SUDHL5 (cell line): Measurements from ENCODE around the gene C3orf49.

GRCh38 chr3:59360232-59360789 lies 310.5 kb upstream of the CFAP20DC start:
- PRO-cap = no peak

DNA sequence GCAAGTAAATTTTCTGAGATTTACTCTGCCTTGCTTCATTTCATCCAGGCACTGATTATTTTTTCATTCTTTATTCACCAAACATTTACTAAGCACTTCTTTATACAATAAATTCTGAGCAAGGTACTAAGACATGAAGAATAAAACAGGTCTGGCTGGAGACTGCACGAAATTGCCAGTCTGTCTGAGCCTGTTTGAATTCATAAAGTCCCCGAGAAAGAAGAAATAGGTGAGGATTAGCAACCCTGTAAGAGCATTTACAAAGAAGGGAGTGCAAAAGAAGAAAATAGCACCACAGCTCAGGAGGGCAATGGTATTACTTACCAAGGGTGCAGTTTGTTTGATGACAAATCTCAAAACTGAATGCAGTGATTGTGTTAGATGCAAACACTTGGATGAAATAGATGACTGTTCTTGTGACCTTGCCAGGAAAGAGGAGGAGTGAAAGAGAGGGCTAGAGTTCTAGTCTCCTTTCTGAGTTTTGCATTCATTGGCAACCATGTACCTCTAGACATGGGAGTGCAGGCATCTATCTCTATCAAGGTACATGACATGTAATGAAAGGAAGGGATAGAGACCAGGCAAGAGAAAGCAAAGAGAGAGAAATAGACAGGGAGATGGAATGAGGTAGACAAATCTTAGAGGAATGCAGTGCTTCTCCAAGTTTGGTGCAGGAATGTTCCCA lies 1030.8 kb upstream of the CFAP20DC start:
- PRO-cap = no peak

DNA sequence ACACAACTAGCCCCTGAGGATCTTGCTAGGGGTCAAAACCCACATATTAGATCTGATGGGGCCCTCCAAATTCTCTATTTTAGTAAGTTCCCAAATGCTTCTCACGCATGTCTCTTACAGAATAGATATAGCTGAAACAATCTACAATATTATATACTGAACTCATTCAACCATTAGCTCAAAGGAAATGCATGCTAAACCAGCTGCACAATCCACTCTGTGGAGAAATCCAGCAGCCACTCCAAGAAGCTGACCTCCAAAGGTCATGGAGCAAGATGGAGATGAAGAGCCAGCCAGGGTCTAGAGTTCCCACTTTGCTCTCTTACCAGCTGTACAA lies 1075.0 kb upstream of the CFAP20DC start:
- PRO-cap = no peak

GRCh38 chr3:60224060-60224578 lies 1027.1 kb downstream of the FHIT start:
- PRO-cap = no peak

DNA sequence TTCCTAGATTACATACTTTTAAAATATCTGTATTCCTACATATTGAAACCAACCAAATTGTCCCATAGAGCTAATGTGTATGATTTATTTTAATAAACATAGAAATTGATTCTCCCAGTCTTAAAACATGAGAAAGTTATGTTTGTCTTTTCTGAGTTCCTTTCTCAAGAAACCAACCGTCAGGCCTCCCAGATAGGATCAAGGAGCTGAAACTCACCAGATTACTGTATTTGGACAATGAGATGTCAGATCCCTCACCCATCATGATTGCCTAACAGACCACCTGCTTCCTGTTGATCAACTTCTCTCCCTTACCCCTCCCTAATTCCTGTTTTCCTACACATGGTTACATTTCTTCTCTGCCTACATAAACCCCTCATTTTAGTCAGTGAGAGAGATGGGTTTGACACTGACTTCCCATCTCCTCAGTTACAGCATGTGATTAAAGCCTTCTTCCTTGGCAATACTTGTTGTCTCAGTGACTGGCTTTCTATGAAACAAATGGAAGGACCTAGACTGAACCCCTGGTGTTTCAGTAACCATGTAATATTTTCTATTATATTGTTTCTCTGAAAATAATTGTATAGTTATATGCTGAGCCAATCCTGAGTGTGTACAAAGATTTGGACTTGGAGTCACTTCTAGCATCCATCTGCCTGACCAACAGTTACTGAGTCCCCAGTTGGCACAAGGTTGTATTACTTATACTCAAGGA lies 917.5 kb downstream of the FHIT start:
- PRO-cap = no peak

- PRO-cap = no peak
Measured at GRCh38 chr3:60469469-60469989, 781.7 kb downstream of the FHIT start.

GRCh38 chr3:60575687-60576935 lies 675.1 kb downstream of the FHIT start:
- PRO-cap = no peak

DNA sequence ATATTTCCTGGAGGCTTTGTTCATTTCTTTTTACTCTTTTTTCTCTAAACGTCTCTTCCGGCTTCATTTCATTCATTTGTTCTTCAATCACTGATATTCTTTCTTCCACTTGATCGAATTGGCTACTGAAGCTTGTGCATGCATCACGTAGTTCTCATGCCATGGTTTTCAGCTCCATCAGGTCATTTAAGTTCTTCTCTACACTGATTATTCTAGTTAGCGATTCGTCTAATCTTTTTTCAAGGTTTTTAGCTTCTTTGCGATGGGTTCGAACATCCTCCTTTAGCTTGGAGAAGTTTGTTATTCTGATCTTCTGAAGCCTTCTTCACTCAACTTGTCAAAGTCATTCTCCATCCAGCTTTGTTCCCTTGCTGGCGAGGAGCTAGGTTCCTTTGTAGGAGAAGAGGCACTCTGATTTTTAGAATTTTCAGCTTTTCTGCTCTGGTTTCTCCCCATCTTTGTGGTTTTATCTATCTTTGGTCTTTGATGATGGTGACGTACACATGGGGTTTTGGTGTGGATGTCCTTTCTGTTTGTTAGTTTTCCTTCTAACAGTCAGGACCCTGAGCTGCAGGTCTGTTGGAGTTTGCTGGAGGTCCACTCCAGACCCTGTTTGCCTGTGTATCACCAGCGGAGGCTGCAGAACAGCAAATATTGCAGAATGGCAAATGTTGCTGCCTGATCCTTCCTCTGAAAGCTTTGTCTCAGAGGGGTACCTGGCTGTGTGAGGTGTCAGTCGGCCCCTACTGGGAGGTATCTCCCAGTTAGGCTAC lies 286.0 kb downstream of the FHIT start:
- PRO-cap = no peak

- PRO-cap = no peak
Measured at GRCh38 chr3:61518609-61519137, 42.7 kb upstream of the PTPRG start.

- PRO-cap = no peak
Measured at GRCh38 chr3:61926727-61928014, 365.8 kb downstream of the PTPRG start.

DNA sequence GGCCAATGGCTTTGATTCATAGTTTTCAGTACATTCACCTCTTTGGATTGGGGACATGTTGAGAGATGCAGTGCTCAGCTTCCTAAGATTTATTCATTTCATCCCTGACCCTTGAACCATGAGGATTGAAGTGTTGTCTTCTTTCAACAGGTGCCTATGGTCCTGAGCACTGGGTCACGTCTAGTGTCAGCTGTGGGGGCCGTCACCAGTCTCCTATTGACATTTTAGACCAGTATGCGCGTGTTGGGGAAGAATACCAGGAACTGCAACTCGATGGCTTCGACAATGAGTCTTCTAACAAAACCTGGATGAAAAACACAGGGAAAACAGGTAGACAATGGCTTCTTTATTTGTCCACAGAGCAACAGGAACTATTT lies 329.4 kb upstream of the C3orf14 start:
- PRO-cap = no peak

DNA sequence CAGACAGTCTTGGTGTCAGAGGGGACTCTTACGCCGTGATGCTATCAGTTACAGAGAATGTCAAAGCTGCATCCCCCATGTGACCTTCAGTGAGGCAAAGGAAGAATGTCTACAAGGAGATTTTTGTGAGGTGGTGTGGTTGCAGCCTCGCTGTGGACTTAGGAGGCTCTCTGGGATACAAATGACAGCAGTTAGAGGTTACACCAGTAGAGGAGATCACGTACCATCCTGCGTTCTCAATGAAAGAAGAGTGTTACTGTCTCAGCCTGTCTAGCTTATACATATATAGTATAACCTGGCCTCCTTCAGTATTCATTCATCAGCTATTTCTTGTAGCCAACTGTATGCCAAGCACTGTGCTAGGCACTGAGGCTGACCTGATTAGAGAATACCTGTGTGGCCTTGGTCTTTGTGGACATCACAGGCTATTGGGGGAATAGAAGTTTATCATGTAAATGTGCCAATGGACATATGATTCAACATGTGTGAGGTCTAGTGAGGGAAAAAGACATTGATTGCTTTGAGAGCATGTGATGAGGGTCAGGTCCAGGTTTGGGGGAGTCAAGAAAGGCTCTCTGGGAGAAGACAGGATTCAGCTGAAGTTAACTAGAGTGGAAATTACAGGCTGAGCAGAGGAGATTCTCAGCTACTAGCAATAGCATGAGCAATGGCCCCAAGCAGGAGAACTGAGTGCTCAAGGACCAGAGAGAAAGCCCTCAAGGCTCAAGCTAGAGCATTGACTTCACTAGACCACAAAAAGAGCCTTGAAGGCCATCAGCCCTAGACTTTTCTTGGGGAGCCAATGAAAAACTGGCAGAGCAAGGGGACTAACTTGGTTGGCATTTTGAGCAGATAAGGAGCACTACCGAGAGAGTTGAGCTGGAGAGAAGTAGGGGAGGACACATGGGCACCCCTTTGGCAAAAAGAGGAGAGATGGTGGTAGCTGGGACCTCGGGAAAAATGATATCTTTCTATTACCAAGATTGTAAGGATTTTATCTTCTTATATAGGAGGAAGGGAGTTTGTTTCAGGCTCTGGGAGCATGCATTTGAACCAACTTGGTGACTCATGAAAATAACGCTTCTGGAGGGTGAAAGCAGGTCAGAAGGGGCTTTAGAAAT lies 223.3 kb upstream of the C3orf14 start:
- PRO-cap = no peak

- PRO-cap = no peak
Measured at GRCh38 chr3:62161294-62161869, 157.4 kb upstream of the C3orf14 start.

- PRO-cap = no peak
Measured at GRCh38 chr3:62872187-62872692, 3.0 kb downstream of the CADPS start.

DNA sequence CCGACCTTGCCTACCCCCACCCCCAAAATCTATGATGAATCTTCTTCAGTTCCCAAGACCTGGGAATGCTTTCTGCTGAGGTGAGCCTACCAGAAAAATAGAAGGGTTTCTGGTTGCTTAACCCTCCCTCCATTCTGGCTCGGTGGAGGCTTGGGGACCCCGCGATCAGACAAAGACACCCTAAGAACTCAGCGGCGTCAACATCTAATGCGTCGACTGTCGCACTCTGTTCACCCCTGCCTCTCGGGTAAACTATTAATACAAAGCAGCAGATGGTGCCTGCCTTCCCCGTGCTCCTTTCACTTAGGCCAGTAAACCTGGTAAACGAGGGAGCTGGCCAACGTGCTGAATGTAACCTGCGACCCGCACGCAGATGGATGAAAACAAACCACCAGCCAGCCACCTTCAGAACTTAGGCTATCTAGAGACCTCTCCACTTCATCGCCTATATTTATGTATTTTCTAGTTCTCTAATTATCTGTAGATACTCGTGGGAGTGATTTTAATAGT lies 800 bp upstream of the CADPS start:
- PRO-cap = no peak

DNA sequence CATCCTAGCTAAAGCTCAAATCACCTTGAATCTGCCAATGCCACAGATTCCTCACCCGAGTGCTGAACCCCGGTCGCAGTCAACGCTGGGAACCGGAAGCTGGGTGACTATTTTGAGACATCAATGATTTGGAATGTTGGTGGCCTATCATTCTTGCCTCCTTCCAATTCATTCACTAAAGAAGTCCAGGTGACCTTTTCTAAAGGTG lies 74.8 kb upstream of the SYNPR start:
- PRO-cap = no peak

DNA sequence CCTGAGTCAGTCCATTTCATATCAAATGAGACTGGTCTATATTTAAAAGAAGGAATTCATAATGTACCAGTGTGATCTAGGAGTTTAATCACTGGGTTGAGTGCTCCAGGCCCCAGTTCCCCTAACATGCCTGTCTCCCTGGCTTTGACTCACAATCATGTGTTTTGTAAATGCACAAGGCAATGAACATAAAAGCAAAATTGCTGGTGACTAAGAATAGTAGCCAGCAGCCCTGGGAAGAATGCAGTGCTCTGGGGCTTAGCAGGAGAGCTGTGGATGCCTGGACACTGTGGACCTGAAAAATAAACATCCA lies 50.2 kb downstream of the SYNPR start:
- PRO-cap = no peak

DNA sequence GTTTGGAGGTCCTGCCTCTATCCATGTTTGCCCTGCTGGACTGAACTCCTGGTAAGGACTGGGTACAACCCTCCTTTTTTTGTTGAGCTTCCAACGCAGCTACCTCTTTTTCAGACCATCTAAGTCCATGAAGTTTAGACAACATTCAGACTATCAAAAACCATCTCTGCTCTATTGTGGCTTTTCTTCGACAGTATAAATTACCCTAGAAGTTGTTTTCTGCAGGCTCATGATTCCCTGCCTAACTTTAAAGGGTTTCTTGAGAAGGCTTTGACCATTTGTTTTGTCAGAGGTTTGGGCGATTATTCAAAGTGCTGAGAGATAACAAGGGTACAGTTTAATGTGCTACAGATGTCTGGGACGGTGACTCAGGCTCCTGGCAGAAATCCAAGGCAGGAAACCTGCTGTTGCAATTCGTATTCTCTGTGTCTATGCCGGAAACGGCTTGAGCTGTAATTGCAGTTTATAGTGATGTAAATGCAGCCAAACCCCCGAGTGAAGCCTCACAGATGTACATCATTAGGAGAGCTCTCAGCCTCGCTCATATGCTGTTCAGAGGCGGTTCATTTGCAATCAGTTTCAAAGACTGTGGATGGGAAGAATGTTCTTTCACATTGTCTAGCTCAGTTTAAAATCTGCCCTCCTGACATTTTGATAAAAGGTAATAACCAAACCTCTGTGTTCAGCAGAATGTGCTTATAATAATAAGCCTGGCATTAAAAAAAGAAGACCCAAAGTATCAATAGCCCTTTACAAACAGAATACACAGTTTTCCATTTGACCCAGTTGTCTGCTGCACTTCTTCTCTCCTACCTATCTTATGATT lies 65.6 kb downstream of the SYNPR start:
- PRO-cap = no peak

- PRO-cap = no peak
Measured at GRCh38 chr3:63819116-63819665, at the start of gene C3orf49. TSS of gene C3orf49 (plus strand) at chr3:63819299.

DNA sequence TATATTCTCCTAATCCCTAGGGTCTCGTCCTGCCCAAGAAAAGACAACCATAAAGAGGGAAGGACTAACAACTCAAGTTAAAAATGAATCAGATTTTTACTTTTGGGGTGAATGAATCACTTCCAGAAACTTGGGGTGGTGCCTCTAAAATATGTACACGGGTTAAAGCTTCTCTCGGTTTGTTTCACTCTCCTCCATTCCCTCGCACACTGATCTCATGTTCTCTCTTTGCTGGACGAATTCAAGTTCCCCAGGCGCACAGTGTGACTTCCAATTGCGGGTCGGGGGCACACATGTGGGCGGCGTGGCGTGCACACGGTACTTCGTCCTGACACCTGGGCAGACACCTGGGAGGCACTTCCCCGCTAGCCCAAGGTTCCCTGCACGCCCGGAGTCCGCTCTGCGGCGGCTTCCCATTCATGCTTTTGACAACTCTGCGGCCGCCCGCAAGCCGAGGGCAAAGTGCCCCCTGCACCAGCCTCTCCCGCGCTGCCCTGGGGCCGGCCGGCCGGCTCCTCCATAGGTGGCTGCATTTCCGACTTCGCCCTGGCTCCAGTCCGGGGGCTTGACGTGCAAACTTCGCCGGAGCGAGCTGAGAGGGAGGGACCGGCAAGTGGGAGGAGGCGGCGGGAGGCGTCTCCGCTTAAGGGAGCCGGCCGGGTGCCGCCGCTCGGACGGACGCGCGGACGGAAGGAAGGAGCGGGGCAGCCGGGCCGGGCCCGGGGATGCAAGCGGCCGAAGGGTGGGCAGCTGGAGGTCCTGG lies 48.0 kb downstream of the ATXN7 start:
- PRO-cap = bidirectional peak, plus-strand start at position 673 of the sequence, minus-strand start at position 496 of the sequence